ENCODE results near the genes CSF2RB and TST.

- RRBS: no CpG with 5 or more reads among the region's 14 CpGs
Measured at GRCh38 chr22:36425879-36426899, 38.4 kb upstream of the MYH9 start.

DNA sequence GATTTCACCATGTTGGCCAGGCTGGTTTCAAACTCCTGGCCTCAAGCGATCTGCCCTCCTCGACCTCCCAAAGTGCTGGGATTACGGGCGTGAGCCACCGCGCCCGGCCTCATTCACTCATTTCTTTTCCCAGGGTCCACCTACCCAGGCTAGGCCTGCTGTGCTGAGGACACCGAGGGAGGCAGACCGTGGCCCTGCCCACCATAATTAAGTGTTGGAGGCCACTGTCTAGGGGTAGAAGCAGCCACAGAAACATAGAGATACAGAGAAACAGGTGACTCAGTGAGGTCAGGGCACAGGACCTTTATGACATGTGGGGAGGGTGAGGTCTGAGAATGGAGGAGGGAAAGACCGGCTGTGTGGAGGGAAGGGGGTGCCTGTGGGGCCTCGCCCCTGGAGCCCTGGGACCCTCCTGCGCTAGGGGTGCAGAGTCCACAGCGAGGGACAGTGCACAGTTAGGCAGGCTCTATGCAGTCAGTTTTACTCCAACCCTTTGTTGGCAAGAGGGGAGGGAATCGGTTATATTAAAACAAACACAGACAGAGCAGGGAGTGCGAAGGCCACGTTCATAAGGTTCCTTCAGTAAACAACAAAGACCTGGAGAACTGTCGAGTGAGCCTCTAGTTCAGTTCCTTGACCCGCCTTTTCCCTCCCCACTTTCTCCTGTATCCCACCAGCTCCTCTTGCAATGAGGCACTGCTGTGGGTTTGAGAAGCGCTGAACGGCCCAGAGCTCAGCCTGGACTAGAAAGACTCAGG, 46.8 kb downstream of the TXN2 start:
- RRBS: no CpG with 5 or more reads among the region's 20 CpGs

GRCh38 chr22:36442504-36442820, 39.0 kb downstream of the TXN2 start:
- RRBS: no CpG with 5 or more reads among the region's 9 CpGs

- RRBS: no CpG with 5 or more reads among the region's 7 CpGs
Measured at GRCh38 chr22:36455959-36456303, 25.5 kb downstream of the TXN2 start.

DNA sequence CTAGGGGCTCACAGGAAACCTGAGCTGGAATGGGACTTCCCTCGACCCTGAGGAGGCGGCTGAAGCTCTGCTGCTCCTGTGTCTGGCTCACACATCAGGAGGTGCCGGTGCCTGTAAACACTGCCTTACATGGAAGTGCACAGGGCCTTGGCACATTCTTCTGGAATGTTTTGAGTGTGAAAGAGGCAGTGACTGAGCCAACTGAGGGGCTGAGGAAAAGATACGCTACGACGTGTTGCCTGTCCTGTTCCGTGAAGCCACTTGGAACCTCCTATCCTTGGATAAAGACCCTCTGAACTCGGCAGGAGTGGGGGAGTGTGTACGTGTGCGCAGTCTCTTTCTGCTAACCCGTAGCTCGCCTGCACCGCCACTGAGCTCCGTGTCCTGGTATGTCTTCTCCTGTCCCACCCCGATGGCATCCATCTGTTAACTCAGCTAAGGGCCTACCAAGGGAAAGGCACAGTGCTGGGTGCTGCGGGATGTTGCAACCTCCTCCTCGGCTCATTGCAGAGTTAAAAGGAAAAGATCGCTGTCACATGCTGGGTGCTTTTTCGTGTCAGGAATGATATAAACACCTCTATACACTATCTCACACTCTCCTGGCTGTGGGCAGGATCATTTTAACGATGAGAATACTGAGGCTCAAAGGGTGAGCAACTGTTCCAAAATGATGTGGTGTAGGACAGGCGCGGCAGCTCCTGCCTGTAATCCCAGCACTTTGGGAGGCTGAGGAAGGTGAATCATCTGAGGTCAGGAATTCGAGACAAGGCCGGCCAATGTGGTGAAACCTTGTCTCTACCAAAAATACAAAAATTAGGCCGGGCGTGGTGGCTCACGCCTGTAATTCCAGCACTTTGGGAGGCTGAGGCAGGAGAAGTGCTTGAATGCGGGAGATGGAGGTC, 10.2 kb downstream of the TXN2 start:
- RRBS: no CpG with 5 or more reads among the region's 28 CpGs

- RRBS: no CpG with 5 or more reads among the region's 1 CpG
Measured at GRCh38 chr22:36647073-36647296, 56.6 kb downstream of the CACNG2 start.

DNA sequence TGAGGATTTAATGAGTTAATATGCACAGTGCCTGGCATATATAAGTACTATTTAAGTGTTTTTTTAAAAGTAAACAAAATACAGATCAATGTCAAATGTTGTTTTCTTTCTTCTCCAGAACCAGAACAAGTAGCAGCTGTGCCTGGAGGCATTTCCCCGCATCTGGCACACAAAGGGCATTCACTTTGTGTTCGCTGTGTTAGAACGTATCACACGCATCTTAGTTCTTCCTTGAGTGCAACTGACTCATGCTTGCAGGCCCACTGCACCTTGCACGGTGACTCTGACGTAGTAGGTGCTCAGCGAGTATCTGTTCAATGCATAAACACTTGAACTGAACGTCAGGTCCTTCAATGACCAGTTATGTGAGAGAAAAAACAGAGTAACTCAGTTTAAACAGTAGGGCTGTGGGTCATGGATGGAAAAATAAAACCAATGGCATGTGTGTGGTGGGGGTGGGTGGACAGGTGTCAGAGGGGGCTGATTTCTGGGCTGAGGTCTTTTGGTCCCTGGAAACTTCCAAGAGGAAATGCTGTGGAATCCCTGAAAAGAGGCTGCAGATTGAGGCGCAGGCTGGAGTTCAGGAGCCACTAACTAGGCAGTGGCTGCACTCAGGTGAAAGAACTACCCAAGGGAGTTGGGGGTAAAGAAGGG, 3.4 kb downstream of the IFT27 start:
- RRBS: no CpG with 5 or more reads among the region's 9 CpGs

DNA sequence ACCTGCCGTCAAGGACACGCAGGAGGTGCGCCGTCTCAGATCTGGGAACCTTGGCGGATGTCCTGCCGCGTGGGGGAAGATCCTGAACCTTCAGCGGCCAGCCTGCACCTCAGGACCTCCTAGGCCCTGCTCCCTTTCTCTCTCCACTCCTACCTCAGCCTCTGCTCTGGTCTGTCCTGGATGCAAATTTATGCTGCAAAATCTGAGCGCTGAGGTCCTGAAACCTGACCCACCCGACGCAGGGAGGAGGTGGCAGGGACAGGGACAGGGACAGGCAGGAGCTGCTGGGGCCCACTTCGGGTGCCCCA, 473 bp upstream of the PVALB start:
- RRBS: no CpG with 5 or more reads among the region's 12 CpGs

GRCh38 chr22:36861955-36862737, 1.3 kb downstream of the NCF4 start:
- RRBS: no CpG with 5 or more reads among the region's 19 CpGs

- RRBS: 59% methylated on average over 5 of the region's 15 CpGs
Measured at GRCh38 chr22:36870238-36870828, 9.5 kb downstream of the NCF4 start.

DNA sequence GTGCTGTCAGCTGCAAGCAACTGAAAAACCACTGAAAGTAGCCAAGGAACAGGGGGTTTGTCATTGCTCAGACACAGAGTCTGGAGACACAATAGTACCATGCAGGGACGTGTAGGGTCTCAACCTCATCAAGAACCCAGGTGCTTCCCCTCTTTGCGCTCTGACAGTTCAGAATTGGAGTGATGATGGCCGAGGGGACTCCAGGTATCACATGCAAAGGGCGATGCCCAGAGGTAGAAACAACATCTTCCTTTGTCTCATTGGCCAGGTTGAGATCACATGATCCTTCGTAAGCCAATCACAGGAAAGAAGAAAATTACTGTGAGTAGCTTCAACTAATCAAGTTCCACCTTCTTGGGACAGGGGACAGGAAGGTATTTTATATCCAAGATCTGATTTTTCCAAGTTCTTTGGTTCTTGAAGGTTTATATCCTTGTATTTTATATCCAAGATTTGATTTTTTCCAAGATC, 11.6 kb upstream of the CSF2RB start:
- RRBS: no CpG with 5 or more reads among the region's 5 CpGs

GRCh38 chr22:36913127-36913783, at the start of gene CSF2RB:
TSS of gene CSF2RB (plus strand) at chr22:36913628.
- RRBS: no CpG with 5 or more reads among the region's 10 CpGs

DNA sequence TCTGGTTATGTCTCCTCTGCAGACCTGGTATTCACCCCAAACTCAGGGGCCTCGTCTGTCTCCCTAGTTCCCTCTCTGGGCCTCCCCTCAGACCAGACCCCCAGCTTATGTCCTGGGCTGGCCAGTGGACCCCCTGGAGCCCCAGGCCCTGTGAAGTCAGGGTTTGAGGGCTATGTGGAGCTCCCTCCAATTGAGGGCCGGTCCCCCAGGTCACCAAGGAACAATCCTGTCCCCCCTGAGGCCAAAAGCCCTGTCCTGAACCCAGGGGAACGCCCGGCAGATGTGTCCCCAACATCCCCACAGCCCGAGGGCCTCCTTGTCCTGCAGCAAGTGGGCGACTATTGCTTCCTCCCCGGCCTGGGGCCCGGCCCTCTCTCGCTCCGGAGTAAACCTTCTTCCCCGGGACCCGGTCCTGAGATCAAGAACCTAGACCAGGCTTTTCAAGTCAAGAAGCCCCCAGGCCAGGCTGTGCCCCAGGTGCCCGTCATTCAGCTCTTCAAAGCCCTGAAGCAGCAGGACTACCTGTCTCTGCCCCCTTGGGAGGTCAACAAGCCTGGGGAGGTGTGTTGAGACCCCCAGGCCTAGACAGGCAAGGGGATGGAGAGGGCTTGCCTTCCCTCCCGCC, 24.6 kb downstream of the CSF2RB start:
- RRBS: 47% methylated on average over 6 of the region's 14 CpGs

DNA sequence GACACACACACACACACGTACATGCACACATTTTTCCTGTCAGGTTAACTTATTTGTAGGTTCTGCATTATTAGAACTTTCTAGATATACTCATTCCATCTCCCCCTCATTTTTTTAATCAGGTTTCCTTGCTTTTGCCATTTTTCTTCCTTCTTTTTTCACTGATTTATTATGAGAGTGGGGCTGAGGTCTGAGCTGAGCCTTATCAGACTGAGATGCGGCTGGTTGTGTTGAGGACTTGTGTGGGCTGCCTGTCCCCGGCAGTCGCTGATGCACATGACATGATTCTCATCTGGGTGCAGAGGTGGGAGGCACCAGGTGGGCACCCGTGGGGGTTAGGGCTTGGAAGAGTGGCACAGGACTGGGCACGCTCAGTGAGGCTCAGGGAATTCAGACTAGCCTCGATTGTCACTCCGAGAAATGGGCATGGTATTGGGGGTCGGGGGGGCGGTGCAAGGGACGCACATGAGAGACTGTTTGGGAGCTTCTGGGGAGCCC, 25.3 kb downstream of the CSF2RB start:
- RRBS: no CpG with 5 or more reads among the region's 11 CpGs

- RRBS: 5% methylated on average over 13 of the region's 66 CpGs
Measured at GRCh38 chr22:37019196-37019649, at the start of gene TST. TSS of gene TST (minus strand) at chr22:37019447.

DNA sequence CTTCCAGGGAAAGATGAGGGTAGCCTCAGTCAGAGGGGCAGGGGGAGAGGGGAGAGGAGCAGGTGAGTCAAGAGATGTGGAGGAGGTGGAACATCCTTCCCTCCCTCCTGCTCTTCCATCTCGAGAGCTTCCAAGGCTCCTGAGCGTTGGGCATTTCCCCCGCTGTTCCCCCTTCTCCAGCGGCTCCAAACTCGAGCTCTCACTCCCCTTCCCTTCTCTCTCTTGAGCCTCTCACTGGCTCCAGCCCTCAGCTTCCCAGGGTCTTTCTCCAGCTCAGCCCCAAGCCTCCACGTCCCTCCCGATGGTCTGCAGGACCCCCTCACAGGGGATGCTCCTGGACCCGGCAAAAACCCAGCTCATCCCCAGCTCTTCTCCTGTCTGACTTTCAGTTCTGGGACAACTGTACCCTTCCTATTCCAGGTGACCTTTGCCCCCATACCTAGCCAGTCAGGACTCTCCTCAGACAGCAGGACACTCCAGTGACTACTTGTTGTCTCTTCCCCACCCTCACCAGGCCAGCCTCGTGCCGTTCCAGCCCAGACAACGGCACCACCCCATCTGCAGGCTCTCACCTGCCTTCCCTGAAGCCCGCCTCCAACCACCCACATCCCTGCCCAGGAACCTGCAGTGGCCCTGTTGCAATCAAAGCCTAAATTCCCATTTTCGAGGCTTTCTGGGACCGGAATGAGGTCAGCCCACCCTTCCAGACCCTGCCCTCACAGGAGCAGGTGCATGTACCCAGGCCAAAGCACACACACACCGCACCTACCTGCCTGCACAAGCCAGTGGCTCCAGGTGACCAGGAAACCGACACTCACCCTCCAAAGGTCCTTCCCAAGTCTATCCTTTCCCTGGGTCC, 3.8 kb downstream of the IL2RB start:
- RRBS: no CpG with 5 or more reads among the region's 16 CpGs

DNA sequence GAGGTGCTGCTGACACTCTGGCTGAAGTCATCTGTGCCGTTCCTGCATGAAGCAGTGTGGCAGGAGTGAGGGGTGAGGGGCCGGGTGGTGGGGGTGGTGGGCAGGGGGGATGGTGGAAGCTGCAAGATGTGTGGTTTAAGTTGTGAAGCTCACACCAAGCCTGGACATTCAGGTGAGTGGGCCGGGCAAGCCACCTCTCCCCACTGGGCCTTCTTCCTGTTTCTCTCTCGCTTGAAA, 14.6 kb upstream of the IL2RB start:
- RRBS: 29% methylated on average over 2 of the region's 4 CpGs

- RRBS: no CpG with 5 or more reads among the region's 7 CpGs
Measured at GRCh38 chr22:37170588-37170899, 17.5 kb downstream of the C1QTNF6 start.

DNA sequence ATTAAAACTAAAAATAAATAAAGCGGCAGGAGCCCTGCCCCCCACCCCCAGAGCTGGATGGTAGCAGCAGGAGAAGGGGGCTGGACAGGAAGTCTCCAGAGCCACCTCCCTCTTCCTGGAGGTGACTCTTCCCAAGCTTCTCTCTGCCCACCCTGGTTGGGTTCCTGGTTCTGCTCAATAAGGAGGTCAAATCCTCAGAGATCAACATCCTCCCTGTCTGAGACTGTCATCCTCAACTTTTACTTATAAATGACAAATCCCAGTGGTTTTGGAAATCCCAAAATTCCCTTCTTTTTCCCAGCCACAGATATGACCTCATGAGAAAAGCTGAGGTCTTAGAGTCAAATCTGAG, 1.0 kb downstream of the C1QTNF6 start:
- RRBS: no CpG with 5 or more reads among the region's 1 CpG

DNA sequence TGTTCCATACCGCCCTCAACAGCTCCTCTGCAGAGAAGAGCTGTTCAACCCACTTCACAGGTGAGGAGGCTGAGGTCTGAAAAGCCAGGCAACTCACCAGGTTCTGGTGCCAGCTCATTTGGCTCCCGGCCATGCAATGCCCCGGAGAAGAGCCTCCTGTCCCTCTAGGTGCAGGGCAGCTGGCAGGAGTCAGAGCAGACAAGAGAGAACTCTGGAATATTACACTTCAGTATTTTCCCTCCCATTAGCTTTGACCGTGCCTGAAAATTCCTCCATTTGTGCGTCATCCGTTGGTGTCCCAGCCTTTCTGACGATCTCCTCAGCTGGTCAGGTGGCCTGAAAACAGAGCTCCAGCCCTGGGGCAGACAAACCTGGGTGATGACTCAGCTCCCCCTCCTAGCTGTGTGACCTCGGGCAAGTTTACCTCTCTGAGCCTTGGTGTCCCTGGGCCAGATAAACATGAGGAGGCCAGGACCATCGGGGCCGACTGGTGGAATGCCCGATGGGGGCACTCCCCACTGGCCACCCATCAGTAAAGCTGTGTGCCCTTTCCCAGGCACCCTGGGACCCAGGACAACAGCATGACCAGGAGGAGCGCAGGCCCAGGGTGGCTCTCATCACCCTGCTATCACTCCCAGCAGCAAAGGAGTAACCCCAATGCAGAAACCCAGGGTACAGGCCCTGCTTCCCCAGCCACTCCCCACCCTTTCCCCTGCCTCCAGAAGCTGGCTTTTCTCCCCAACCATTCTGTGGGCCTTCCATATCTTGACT, 9.6 kb upstream of the C1QTNF6 start:
- RRBS: no CpG with 5 or more reads among the region's 12 CpGs